Panc1 (cell line): ENCODE measurements around the genes USP17L11, USP17L18, USP17L20 and USP17L30.

DNA sequence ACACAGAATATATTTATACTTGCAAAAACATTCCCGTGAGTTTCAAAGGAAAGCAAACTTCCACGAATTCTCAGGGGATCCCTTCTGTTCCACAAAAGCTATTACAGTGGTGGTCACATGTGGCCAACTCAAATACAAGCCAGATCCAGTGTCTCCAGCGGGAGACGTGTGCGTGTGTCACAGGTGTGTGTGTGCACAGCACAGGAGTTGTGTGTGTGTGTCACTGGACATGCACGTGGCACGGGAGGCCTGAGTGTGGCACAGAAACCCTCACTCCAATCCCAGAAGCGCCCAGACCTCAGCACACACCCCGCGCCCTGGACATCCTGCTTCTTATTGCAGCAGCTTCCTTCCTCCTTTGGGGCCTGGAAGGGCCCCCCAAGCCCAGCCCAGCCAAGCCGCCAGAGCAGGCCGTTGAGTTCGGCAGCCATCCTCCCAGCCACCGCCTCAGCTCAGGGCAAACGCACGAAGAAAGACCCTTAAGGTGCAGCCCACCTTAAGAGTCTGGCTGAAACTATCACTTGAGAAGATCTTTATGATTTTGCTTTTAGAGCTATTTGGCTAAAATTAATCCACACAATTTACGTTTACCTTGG, 37.9 kb downstream of the ACOX3 start:
- RRBS, 2 experiments, result no CpG with 5 or more reads among the region's 17 CpGs

- RRBS, 2 experiments, result no CpG with 5 or more reads among the region's 10 CpGs
Measured at GRCh38 chr4:8442798-8443418, 2.3 kb downstream of the TRMT44 start.

GRCh38 chr4:8470426-8471211, 30.0 kb downstream of the TRMT44 start:
- RRBS, 2 experiments, result no CpG with 5 or more reads among the region's 23 CpGs

GRCh38 chr4:8473802-8474235, 33.2 kb downstream of the TRMT44 start:
- RRBS, 2 experiments, result no CpG with 5 or more reads among the region's 14 CpGs

GRCh38 chr4:8475631-8476343, 35.2 kb downstream of the TRMT44 start:
- RRBS, 2 experiments, result 85 to 95% methylated on average over 1 of the region's 27 CpGs

DNA sequence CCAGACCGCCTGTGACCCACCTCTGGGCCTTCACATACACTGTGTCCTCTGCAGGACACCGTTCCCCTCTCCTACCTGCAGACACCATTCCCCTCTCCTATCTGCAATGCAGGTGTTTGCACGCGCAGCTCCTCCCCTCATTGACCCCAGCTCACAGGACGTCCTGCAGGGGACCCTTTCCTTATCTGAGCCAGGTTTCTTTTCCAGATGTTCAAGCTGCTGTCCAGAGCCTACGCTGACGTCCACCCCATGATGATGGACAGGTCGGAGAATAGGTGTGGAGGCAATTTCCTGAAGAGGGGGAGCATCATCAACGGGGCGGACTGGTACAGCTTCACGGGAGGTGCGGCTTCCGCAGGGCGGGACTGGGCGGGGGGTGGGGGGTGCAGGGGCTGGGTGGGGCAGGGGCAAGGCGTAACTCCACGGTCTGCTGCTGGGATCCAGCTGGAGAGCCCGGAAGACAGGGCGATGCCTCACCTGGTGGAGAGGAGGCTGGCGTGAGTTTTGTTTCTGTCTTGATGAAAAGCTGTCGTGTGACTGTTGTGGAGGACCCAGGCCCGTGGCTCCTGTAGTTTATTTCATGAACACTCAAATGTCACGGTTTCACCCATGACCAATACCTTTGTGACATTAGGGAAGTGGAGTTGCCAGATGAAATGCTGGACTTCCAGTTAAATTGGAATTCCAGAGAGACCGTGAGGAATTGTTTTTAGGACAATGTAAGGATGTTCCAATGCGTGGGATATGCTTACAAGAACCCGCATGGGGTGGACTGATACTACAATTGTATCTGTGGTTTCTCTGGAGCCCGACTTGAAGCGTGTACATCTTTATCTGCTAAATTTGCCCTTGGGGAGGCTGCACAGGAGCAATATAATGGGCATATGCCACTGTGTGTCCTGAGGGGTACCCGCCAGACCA, 19.5 kb downstream of the CPZ start:
- RRBS, 2 experiments, result no CpG with 5 or more reads among the region's 29 CpGs

DNA sequence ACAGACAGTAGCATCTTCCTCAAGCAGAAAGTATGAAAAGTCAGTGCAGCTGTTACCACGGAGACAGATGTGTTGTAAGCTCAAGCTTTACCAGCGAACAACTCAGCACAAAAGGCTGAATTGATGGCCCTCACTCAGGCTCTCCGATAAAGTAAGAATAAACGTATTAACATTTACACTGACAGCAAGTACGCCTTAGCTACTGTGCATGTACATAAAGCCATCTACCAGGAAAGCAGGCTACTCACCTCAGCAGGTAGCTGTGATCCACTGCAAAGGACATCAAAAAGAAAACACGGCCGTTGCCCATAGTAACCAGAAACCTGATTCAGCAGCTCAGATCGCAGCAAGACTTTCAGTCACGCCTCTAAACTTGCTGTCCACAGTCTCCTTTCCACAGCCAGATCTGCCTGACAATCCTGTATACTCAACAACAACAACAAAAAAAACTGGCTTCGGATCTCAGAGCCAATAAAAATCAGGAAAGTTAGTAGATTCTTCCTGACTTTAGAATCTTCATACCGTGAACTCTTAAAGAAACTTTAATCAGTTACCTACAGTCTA, 97.5 kb upstream of the FAM90A26 start:
- RRBS, 2 experiments, result no CpG with 5 or more reads among the region's 11 CpGs

GRCh38 chr4:9215253-9215686, at the start of gene USP17L11:
TSS of gene USP17L11 (plus strand) at chr4:9215405.
- RRBS, 2 experiments, result no CpG with 5 or more reads among the region's 17 CpGs

- RRBS, 2 experiments, result no CpG with 5 or more reads among the region's 17 CpGs
Measured at GRCh38 chr4:9248330-9248782, at the start of gene USP17L18. TSS of gene USP17L18 (plus strand) at chr4:9248630.

GRCh38 chr4:9257936-9258217, at the start of gene USP17L20:
TSS of gene USP17L20 (plus strand) at chr4:9258124.
- RRBS, 2 experiments, result no CpG with 5 or more reads among the region's 14 CpGs

- RRBS, 2 experiments, result no CpG with 5 or more reads among the region's 22 CpGs
Measured at GRCh38 chr4:9362701-9363383, at the start of gene USP17L30. TSS of gene USP17L30 (plus strand) at chr4:9363129.

DNA sequence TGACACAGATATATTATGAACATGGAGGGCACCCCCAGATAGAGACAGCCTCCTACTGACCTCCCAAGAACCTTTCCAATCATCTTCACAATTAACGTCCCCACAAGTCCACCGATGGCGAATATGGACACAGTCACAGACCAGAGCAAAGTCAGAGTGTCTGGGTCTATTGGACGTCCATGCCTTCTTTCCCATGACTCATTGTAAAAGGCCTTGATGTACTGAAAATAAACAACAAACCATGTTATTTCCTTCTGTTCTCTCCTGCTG, 24.6 kb downstream of the SLC2A9 start:
- RRBS, 2 experiments, result no CpG with 5 or more reads among the region's 4 CpGs

DNA sequence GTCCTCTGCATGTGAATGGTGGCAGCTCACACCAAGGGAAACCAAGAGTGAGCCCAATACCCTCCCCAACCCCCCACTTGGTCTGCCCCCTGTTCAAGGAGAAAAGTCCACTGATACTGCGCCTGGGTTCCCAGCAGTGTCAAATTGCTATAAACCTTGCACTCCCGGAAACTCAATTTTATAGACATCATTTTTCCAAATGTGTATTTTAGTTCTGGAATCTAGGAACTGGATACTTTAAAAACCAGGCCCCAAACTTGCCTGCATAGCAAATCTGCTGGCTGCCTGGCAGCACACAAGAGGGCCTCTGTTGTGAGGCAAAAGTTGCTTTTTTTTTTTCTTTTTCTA, 4.9 kb downstream of the WDR1 start:
- RRBS, 2 experiments, result no CpG with 5 or more reads among the region's 2 CpGs

GRCh38 chr4:10410664-10411090, 46.5 kb downstream of the ZNF518B start:
- RRBS, 2 experiments, result no CpG with 5 or more reads among the region's 17 CpGs

DNA sequence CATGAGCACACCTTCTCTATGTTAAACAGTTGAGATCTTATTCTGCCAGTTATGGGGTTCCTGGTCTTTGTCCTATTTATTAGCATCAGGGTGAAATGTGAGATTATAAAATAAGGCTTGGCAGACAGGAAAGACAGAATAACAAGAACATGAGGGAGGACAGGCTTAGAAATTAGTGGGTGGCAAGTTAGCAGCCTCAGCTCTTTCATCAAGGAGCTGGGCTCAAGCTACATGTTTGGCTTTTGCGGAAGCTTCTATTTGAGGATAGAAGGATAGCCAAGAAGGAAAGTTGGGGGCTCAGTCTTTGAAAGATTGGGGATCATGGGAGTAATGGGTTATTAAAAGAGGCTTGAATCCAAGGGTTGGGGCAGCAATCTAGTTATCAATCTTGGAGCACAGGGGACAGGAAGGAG, 51.8 kb upstream of the CLNK start:
- RRBS, 2 experiments, result no CpG with 5 or more reads among the region's 1 CpG

DNA sequence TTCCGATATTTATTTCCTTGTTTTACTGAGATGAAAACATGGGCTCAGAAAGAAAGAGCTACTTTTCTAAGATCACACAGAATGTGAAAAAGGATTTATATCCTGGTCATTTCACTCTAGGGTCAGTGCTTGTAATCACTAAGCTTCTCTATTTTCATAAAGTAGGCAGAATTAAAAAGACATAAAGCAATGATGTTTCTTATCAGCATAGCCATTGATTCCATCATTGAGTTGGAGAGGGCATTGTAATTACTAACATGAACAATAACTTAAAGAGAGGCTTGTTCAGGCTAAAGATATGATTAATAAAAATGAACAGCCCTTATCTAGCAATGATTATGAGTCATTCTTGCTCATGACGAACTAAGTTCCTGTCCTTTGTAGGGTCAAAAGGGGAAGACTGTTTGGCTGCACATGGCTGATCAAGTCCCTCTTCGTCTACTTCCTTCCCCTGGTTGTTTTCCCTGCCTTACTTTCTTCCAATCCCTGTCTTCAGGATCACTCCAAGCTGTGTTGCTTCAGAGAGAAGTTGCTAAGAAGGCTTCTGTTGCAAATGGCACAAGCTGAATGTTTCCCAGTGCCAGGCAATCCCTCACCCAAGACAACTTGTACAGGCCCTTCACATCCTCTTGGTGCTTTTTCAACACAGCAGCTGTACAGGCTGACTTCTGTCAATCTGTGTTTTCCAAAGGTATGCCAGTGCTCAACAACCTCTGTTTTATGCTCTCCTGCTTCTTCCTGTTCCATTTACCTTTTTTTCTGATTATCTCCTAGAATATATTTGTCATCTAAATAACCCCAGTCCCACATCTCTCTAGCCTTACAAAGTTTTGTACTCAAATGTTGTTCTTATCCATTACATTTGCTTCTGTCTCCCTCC, 115.0 kb upstream of the HS3ST1 start:
- RRBS, 2 experiments, result no CpG with 5 or more reads among the region's 3 CpGs

GRCh38 chr4:11635240-11635945, 206.7 kb upstream of the HS3ST1 start:
- RRBS, 2 experiments, result no CpG with 5 or more reads among the region's 5 CpGs

DNA sequence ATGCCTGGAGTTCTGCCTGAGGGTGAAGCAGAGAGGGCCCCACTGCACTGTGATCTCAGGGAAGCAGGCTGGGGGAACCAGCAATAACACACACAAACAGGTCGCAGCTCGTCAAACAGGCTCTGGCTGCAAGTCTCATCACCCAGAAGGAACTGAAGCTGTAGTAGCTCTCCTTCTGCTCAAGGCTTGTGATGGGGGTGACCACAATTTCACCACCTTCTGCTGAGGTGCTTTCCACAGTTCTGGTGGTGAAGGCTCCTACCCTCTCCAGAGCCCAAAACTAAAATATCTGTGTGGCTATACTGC, 687.4 kb upstream of the HS3ST1 start:
- RRBS, 2 experiments, result no CpG with 5 or more reads among the region's 2 CpGs

- RRBS, 2 experiments, result no CpG with 5 or more reads among the region's 2 CpGs
Measured at GRCh38 chr4:12393781-12394213, 965.1 kb upstream of the HS3ST1 start.

GRCh38 chr4:12488714-12489166, 995.4 kb downstream of the RAB28 start:
- RRBS, 2 experiments, result no CpG with 5 or more reads among the region's 4 CpGs